SK-N-DZ (cell line): ENCODE measurements around a stretch of chr10.

DNA sequence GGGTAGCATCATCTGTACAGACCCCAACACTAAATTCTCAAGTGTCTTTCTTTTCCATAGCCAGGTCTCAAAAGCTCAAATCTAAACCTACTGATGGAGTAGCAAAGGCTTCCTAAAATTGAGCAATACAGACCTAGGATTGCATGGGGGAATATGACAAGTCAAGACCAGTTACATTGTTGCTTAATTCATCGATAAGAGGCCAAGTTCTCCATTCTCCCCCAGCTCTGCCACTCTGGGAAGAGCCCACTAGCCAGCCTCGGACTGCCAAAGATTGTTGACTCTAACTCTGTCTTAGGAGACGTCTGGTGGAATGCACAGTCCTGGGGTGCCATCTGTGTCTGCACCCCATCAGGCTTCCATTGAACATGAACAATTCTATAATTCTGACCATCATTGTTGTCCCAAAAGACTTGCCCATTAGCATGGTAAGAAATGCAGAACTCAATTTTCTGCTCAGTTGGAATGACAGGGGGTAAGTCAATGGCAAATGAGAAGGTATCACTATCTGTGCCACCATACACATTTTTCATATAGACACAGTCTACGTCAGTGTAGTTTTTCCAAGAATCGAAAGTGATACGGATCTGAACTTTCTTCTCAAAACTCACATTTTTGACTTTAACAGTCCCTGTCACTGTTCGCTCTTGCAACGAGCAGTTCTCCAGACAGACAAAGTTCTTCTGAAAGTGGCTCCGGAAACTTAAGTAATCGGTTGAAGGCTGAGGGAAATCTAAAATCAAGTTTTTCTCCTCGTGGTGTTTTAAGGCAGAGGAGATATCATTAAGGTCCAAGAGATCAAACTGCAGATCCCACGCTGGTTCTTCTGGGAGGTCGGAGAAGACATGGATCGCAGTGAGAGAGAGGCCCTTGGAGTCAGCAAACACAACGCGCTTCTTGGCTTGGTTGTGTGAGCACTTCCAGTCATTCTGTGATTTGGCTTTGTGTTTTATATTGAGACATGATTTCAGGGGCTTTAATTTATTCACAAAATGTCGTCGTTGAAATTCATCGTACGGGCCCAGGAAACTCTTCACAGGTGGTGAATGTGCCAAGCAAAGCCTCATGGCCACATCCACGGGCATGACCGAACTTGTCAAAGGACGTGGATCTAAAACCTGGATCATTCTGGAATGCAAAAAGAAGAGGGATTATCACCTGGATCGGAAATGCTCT lies 2.7 kb downstream of the PPP1R3C start:
RAMPAGE:
- cytosol, long total RNA: no peak
- nucleus, long total RNA: no peak

GRCh38 chr10:91749455-91750056 lies 48.7 kb upstream of the TNKS2 start:
RAMPAGE:
- cytosol, long total RNA: no peak
- nucleus, long total RNA: no peak

RAMPAGE:
- cytosol, long total RNA: no peak
- nucleus, long total RNA: no peak
Observed at GRCh38 chr10:91849245-91849759, 51.1 kb downstream of the TNKS2 start.

DNA sequence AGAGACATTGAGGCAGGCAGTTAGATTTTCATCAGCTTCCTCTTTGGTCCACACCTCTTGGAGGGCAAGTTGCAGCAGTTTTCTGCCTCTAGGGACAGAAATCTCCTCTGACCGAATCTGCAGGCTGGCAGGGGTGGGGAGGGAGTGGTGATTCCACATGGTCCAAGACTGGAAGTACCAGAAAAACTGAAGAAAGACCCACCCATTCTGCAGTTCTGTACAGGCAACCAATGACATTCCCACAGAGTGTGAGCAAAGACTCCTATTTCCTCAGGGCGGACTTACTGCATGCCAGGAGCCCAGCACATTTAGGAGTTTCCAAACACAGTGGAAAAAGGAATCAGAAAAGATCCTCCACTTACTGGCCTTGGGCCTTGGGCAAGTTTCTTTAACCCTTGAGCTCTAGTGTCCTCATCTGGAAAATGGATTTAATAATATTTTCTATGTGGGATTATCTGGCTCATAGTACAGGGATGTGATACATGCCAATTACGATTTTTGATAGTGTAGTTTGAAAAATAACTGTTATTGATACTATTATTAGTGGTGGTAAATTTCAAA lies 28.8 kb downstream of the FGFBP3 start:
RAMPAGE:
- cytosol, long total RNA: no peak
- nucleus, long total RNA: no peak

DNA sequence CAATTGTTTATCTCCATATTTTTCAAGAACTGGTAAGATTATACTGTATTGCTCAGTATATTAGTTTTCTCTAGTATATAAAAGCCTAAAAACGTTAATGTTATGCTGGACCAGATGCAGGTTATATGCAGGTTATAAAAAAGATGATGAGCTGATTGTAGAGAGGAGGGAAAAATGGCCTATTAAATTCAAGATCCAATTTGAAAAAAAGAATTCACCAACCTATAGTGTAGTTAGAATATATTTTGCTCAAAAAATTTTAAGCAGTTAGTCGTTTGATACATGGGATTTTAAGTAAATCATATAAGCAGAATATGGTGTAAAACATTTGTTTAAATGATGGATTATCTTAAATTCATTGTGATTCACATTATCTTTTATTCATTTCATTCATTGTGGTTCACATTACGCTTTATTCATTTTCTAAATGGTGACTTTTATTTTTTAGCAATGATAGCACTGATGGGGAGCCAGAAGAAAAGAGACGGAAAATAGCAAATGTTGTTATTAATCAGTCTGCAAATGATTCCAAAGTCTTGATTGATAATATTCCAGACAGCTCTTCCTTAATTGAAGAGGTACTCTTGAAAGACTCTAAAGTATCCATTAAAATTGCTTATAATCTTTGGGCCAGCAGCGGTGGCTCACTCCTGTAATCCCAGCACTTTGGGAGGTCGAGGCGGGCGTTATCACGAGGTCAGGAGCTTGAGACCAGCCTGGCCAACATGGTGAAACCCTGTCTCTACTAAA lies 32.7 kb downstream of the BTAF1 start:
RAMPAGE:
- cytosol, long total RNA: no peak
- nucleus, long total RNA: no peak

RAMPAGE:
- cytosol, long total RNA: no peak
- nucleus, long total RNA: no peak
Observed at GRCh38 chr10:92030411-92030959, 106.9 kb downstream of the BTAF1 start.

DNA sequence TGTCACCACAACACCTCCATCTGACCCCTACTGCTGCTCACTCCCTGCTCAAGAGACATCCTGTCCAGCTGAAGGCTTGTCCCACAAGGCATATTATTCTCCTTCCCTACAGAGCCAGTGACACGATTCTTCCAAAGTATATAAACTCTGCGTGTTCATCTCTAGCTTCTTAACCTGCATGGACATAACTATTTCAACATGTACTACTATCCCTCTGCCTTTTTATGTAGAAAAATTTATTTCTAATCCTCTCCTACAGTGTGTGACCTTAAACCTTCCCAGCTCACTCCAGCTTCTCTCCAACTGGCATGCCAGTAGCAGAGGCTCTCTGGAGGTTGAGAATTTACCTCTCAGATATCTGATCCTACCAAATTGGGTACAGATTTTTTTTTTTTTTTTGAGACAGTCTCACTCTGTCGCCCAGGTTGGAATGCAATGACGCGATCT lies 182.0 kb downstream of the CPEB3 start:
RAMPAGE:
- cytosol, long total RNA: no peak
- nucleus, long total RNA: no peak

DNA sequence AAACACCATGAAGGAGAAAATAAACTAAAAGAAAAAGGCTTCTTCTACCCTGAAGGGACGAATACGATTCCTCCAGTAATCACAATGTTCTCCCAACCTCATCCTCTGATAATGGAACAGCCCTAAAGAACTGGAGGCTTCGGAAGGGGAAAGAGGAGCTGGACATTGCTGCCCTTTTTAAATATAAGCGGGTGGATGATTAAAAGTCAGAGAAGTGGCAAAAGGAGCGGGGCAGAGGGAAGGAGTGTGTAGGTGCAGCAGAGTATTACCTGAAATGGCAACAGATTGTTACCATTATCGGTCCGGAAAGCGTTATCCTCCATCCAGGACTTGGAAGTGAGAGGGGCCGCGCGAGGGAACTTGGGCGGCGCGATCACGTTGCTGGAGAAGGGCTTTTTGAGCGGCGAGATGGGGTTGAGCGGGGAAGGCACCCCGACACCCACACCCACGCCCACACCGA lies 51.8 kb downstream of the CPEB3 start:
RAMPAGE:
- cytosol, long total RNA: no peak
- nucleus, long total RNA: no peak

GRCh38 chr10:92538217-92538749 lies 35.6 kb downstream of the IDE start:
RAMPAGE:
- cytosol, long total RNA: no peak
- nucleus, long total RNA: no peak

DNA sequence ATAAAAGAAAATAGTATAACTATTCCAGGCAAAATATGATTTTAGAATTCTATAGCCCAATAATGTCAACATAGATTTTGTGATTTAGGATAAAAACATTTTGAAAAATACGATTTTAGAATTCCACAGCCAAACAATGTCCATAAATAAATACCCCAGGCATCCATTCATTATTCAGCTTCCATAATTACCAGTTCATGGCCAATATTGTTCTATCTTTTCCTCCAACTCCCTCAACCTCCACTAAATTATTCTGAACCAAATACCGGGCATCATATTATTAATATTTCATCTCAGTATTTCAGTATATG lies 6.6 kb upstream of the IDE start:
RAMPAGE:
- cytosol, long total RNA: no peak
- nucleus, long total RNA: no peak

DNA sequence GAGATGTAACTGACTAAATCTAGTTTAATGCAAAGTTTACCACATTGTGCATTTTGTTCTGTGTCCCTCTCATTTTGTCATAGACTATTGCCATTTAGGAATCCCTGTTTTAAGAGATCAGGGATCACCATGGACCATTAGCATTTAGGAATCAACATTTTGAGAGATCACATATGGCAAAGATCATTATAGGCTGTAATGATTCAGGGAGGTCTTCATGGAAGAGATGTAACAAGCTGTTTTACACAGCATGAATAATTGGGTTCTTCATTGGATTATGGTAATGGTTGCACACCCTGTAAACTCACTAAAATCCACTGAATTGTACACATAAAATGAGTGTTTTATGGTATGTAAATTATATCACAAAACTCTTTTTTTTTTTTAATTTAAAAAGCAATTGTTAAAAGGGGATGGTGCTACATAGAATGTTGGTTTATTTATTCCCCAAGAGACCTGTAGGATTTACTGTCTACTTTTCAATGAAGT lies 41.0 kb upstream of the HHEX start:
RAMPAGE:
- cytosol, long total RNA: no peak
- nucleus, long total RNA: no peak

GRCh38 chr10:92696588-92697046 lies 6.9 kb downstream of the HHEX start:
RAMPAGE:
- cytosol, long total RNA: no peak
- nucleus, long total RNA: no peak

GRCh38 chr10:92742044-92743005 lies 52.6 kb downstream of the HHEX start:
RAMPAGE:
- cytosol, long total RNA: no peak
- nucleus, long total RNA: no peak

DNA sequence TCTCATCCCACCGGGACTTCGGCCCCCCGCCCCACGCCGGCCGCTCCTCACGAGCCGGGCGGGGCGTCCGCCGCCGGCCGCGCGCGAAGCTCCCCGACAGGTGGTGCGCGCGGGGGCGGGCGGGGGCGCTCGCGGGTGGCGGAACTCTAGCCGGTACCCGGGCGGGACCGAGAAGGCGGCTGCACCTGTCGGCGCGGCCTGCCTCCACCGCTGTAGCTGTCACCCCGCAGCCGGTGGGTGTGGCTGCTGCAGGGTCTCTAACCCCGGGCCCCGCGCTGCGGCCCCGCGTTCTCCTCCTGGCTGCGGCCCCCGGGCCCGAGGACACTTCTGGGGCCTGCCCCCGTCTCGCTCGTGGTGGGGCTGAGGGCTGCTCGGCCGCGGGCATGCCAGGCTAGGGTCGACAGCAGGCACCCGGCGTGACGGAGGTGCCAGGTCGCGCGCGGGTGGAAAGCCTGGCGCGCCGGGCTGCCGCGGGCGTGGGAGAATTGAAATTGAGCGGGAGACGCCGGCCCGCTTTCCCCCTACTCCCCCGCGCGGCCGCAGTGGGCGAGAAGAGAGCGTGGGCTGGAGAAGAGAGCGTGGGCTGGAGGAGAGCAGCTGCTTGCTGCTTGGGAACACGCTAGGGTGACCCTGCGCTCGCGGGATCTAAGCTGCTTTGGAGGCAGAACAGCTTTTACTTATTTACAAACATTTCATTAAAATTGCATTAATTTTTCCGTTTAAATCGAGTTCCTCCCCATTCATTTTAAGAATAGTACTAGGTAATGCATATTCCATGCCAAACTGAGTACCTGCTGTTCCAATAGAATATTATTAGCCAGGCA lies 534 bp downstream of the EXOC6 start:
RAMPAGE:
- cytosol, long total RNA: no peak
- nucleus, long total RNA: no peak

RAMPAGE:
- cytosol, long total RNA: no peak
- nucleus, long total RNA: no peak
Observed at GRCh38 chr10:93032214-93032700, 28.3 kb upstream of the CYP26C1 start.

GRCh38 chr10:93071599-93072766 lies 1.7 kb upstream of the CYP26A1 start:
RAMPAGE:
- cytosol, long total RNA: no peak
- nucleus, long total RNA: no peak

GRCh38 chr10:93440618-93441303 lies 41.4 kb downstream of the MYOF start:
RAMPAGE:
- cytosol, long total RNA: no peak
- nucleus, long total RNA: no peak

DNA sequence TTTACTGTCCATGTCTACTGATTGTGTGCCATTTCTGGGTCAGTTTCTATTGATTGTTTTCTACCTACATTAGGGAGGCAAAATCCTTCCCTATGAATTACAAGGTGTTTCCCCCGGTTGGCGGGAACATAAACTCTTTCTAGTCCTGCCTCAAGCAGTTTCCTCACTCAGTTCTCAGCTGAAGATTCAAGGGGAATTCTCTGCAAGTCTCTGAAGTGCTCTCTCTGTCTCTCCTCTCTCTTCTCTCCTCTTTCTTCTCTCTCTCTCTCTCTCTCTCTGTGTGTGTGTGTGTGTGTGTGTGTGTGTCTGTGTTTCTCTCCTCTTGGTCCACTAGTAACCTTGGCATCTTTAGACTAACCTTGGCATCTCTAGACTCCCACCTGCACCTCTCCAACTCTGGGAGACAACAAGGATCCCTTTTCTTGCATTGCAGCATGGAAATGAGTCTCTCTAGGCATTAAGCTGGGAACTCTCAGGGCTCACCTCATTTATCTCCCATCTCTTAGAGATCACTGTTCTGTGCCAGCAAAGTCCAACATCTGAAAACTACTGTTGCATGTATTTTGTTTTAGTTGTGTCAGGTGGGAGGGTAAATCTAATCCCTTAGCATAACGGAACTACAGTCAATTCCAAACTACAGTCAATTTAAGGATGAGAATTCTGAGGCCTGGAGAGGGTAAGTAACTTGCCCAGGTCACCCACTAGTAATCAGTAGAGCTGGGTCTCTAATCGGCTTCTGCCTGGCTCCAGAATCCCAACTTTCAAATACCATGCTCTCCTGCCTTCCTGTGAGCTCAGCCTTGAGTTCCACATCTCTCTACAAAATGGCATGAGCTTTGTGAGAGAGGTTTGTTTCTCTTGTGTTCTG lies 38.7 kb downstream of the MYOF start:
RAMPAGE:
- cytosol, long total RNA: no peak
- nucleus, long total RNA: no peak

GRCh38 chr10:93995690-93995990 lies 1.9 kb downstream of the PLCE1 start:
RAMPAGE:
- cytosol, long total RNA: no peak
- nucleus, long total RNA: no peak

RAMPAGE:
- cytosol, long total RNA: no peak
- nucleus, long total RNA: no peak
Observed at GRCh38 chr10:94286442-94287170, 76.1 kb downstream of the NOC3L start.